ENCODE measurements around a stretch of chr16.

DNA sequence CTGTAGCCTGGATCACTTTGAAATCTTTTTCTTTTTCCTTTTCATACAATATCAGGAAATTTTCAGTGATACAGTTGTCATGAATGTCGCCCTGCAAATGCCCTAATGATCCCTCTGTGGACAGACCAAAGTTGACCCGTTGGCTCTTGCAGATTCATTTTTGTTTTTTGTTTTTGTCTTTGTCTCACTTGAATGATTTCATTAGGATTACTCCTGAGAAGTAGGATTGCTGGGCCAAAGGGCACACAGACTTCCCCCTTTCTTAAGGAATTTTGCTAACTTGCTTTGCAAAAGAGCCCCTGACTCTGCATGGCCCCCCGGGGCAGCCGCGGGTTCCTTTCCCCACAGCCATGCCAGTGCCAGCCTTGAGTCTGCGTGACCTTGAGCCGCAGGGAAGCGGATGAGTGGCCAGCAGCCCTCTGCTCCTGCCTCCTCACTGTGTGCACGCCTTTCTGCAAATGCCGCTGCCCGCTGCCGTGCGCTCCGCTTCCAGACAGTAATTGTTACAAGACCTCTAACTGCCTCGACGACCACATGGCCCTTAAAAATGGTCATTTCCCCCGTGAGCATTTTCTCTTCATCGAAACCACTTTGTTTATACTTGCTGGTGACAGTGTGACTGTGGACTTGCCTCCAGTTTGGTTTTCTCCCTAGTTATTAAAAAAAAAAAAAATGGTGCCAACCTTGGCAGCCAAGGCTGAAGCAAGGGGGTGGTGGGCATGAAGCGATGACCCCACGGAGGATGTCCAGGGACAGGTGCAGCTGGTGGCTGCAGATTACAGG lies 28.2 kb downstream of the CRISPLD2 start:
- PRO-cap: no peak

DNA sequence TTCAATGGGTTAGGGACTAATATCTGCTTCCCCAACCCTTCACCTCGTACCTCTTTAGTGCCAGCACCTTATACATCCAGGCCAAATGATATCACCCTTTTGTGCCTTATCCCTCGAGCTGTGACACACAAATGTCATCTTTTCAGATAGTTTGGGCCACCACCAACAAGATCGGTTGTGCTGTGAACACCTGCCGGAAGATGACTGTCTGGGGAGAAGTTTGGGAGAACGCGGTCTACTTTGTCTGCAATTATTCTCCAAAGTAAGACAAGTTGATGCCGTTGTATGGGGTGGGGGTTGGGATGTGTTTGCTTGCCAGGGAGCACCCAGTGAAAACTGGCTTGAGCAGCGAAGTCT lies 30.6 kb downstream of the CRISPLD2 start:
- PRO-cap: no peak

GRCh38 chr16:84873730-84874302 lies 54.0 kb downstream of the CRISPLD2 start:
- PRO-cap: no peak

GRCh38 chr16:84973307-84974134 lies 37.8 kb downstream of the ZDHHC7 start:
- PRO-cap: no peak

GRCh38 chr16:85047767-85048271 lies 20.2 kb downstream of the KIAA0513 start:
- PRO-cap: no peak

GRCh38 chr16:85220095-85220854 lies 108.0 kb upstream of the CIBAR2 start:
- PRO-cap: no peak

GRCh38 chr16:85302093-85302767 lies 190.0 kb upstream of the CIBAR2 start:
- PRO-cap: no peak

DNA sequence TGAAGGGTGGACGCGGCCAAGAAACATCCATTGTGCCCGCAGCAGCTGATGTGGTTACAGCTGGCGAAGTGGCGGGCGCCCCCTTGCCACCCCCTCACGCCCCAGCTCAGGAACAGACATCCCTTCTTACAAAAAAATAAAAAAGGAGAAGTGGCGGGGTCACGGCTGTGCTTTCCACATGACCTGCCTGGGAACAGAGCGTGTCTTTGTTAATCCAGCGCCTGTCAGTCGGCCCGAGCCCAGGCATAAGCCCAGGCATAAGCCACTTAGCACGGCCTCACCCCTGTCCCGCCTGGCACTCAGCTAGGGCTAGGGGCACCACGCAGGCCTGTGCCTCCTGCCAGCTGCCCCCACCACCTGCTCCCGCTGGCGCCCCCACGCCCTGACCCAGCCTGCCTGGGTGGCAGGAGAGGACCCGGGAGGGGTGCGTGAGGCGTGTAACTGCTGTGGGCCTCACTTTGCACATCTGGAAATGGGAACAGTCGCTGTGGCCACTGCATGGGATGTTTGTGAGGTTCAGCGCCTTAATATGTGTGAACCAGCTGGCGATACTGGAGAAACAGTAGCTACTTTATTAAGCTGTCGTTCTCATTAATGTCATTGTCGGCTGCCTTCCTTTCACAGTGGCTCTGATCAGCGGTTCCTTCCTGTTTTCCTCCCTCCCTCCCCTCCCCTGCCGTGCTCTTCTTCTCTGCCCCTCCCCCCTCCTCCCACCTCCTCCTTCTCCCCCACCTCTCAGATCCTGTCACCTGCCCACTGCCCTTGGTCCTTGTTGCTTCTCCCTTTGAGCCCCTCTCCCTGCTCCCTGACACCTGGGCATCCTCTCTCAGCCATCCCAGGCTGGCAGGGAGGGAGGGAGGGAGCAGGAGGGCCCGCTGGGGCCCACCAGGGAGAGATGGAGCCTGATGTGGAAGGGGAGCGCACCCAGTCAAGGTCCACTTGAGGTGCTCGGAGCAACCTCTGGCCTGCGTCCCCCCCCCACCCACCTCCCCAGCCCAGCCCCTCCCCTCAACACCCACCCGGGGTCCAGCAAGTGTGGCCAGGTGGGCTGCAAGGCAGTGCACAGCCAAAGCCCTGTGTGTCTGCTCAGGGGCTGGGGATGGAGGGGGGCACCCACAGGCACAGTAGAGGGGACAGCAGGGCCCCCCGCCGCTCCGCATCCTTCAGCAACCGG lies 197.9 kb upstream of the CIBAR2 start:
- PRO-cap: bidirectional peak, plus-strand start at position 227 of the sequence, minus-strand start at position 98 of the sequence; unidirectional peak, minus-strand start at position 625 of the sequence

DNA sequence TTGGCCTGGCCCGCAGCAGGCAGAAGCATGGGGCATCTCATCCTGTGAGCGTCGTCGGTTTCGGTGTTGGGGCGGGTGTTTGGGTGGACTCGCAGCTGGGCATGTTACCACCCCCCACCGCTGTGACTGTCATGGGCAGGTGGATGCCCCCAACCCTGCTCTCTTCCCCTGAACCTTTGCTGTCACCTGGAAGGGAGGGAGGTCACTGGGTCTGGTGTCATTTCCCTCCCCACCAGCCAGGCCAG lies 226.6 kb upstream of the CIBAR2 start:
- PRO-cap: no peak

- PRO-cap: no peak
Observed at GRCh38 chr16:85365008-85365795, 247.9 kb upstream of the GSE1 start.

DNA sequence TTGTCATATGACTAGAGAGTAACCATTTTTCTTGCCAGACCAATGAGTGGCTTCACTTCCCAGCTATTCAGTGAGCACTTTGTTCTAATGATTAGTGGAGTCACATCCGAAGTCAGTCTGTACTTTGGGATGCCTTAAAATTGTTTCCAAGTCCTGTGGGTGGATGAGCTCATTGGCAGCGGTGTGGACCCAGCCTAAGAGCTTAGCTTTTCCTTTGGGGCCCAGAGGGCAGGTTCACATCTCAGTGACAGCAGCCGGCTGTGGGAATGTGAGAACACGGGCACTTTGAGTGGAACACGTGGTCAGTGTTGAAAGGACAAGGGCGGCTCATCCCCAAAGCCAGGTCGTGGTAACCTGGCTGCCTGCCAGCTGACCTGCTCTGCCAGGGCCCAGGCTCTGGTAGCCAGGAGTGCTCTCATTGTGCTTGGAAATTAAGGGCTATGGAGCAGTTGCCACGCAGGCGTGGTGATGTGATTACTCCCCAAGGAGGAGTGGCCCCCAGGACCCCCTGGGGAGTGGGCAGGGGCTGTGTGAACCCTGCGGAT lies 147.2 kb upstream of the GSE1 start:
- PRO-cap: no peak

DNA sequence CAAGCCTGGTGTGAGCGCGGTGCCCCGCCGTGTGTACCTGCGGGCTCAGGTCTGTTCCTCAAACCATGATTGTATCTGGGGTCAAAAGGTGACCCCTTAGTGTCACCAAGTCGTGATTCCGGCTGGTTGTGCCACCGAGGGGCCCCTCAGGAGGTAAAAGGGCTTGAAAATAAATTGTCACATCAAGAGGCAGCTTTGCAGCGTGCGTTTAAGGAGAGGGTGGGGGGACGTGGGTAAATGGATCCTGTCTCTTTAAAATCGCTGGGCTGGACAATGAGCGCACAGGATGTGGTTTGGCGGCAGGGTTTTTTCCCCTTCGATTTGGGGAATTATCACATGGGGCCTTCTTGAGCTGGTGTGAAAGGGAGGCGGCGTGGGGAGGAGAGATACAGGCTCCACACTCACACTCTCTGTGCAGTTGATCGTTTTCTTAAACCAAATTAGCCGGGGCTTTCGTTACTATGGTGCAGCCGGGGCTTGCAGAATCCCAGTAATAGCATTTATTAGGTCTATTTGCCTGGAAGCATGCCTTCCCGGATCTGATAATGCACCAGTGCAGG lies 59.1 kb upstream of the GSE1 start:
- PRO-cap: bidirectional peak, plus-strand start at position 360 of the sequence, minus-strand start at position 229 of the sequence

DNA sequence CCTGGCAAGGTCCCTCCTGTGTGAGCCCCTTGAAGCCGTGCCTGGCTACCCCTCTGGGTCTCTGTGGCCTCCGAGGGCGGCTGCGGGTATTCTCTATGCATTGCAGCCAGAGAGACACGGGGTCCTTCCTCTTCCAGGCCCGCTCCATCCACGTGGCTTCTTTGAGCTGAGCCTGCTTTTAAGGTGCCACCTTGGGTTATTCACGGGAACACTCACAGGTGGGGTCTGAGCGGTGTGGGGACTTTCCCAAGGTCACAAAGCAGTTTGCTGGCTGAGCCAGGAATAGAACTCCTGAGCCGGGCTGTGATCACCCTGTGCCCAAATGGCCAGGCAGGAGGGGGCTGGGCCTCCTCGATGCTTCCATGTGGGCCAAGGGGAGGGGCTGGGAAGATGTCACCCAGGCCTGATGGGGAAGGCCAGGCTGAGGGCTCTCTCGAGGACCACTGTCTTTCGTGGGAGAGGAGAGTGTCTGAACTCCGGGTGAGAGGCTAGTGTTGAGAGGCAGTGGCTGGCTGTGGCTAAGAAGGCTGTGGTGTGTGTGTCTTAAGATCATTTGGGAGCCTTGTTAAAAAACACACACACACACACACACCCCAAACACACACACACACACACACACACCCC lies 13.0 kb upstream of the GSE1 start:
- PRO-cap: no peak

- PRO-cap: no peak
Observed at GRCh38 chr16:85611306-85611490, 1.9 kb upstream of the GSE1 start.

DNA sequence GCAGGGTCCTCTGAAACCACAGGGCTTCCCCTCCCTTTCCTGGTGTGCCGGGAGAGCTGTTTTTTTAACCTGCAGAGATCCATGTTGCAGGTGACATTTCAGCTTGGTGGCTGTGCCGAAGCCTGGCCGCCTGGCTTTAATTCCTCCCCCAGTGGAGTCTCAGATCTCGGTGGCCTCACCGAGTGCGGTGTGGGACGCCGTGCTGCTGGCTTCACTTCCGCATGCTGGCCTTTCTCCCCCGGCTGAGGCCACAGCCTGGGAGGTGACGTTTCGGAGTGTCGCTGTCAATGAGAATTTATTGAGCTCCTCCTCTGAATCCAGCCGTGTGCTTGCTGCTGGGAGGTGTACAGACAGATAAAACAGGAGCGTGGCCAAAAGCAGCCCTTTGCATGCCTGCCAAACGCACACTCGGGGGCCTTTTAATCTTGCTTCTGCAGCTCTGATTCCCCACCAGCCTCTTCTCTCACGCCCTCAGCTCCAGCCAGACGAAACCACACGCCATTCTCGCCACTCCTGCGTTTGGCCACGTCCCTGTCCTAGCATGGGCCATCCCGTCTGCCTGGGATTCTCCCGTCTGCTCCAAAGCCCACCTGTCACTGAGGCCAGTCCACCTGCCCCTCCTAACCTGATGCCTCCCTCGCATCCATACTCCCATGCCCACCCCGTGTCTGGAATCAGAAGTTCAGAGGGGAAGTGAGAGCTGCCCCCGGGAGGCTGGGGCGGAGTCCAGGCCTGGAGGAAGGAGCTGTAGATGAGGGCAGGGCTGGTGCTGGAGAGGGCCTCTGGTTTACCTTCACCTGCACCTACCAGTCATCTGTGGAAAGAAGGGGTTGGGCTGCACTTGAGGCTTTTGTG lies 3.7 kb downstream of the GSE1 start:
- PRO-cap: no peak

- PRO-cap: no peak
Observed at GRCh38 chr16:85626202-85626858, 13.2 kb downstream of the GSE1 start.

DNA sequence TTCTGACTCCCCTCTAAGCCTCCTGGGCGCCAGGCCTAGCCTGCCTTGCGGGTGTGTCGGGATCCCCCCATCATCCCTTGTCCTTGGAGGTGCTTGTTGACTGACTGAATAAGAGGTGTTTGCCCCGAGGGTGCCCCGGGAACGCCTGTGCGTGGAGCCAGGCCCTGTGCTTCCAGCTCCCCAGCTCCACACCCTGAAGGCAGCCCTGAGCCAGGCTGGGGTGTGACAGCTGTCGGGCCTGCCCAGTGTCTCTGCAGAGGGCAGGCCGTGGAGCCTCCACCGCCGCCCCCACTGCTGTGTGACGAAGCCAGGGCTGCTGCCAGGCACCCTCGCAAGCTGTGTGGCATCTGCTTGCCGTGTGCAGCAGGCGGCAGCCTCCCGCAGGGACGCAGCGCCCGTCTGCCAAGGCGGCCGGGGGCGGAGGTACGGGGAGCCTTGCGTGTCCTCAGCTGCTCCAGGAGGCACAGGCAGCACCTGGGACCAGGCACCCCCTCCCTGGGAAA lies 26.4 kb downstream of the GSE1 start:
- PRO-cap: no peak

DNA sequence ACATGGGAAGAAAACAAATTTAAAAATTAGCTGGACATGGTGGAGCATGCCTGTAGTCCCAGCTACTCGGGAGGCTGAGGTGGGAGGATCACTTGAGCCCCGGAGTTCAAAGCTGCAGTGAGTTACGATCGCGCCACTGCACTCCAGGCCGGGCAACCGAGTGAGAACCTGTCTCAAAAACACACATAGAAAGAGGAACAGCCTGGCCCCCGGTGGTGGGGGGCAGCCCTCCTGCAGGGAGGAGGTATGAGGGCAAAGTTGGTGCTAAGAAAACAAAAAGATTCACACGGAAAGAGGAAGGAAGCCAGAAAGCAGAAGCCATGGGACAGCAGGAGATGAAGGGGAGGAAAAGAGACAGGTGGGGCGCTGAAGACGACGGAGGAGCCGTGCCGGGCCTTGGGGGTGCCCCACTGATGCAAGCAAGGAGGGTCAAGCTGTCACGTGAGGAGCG lies 8.2 kb upstream of the C16orf74 start:
- PRO-cap: no peak

GRCh38 chr16:85801612-85802344 lies 2.3 kb downstream of the COX4I1 start:
- PRO-cap: no peak

GRCh38 chr16:85803350-85803964 lies 4.0 kb downstream of the COX4I1 start:
- PRO-cap: no peak

Measured in sternocleidomastoid (tissue), 1 donor.